Brain (tissue), 1 donor: ENCODE data around the genes MORC4 and FRMPD3.

- RRBS = no CpG with 5 or more reads among the region's 5 CpGs
These were observed 398 bp upstream of the SLC25A53 start for GRCh38 chrX:104157240-104157573.

DNA sequence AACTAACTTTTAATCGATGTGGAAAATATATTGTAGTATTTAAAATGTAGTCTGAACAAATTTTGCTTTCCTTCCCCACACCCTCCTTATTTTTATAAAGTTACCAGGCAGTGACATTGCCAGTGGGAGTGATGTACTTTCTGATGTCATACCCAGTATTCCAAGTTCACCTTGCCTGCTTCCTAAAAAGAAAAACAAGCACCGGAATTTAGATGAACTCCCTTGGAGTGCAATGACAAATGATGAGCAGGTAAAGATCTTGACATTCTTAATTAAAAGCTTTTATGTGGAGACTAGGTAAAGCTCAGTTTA is 19.7 kb downstream of the FAM199X start:
- RRBS = no CpG with 5 or more reads among the region's 2 CpGs

GRCh38 chrX:104189547-104190523 is 23.6 kb downstream of the FAM199X start:
- RRBS = no CpG with 5 or more reads among the region's 12 CpGs

GRCh38 chrX:104194045-104194640 is 27.9 kb downstream of the FAM199X start:
- RRBS = no CpG with 5 or more reads among the region's 1 CpG

GRCh38 chrX:104566623-104567535 is 880 bp downstream of the IL1RAPL2 start:
- RRBS = no CpG with 5 or more reads among the region's 52 CpGs

DNA sequence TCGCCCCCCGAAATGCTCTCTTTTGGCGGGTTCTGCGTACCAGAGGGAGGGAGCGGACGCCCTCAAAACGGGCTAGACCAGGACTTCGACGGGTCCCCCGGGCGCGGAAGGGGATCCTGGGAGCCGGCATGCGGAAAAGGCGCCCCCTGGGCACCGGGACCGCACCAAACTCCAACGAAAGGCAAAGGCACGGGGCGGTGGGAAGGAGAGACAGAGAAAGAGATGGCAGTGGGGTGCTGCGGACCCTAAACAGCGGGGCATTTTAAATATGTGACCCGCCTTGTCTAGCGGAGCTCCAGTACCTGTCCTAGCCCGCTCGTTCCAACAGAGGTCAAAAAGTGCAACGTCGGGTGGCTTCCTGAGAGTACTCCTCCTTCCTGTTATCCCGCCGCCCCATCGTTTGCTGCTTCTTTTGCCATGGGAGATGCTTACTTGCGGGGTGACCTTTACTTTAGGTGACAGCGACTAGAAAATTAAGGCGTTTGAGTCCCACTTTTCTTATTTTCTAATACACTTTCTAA is 642 bp downstream of the NRK start:
- RRBS = no CpG with 5 or more reads among the region's 34 CpGs

DNA sequence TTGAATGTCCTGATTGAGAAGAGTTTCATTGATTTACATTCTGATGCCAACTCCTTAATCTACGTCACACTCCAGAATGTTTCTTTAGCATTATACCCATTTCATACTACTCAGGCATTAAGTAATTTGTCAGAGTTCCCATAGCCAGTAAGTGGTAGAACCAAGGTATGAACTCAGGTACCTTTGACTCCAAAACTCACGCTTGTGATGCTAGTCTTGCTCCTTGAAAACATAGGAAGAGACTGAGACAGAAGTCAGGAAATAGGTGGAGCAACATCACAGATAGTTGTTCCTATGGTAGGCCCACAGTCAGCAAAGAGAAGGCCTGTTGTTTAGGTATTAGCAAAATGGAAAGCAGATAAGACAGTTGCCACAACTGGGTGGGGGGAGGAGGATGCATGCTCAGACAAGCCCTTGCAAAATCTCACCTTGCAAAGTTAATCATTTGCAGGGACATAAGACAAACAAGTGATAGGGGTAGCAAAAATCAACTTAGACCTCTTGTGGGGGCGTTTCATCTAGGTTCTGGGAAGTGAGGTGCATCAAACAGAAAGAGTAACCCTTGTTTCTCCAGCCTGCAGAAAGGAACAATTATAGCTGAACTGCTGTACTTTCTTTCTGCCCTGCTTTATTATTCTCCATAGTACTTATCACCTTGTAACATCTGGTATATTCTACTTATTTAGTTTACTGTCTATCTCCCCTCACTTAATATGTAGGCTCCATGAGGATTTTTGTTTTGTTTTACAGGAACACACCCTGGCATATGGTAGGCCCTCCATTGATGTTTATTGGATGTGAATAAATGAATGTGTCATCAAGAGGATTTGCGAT is 30.7 kb downstream of the SERPINA7 start:
- RRBS = no CpG with 5 or more reads among the region's 4 CpGs

GRCh38 chrX:106338240-106338651 is 170.1 kb downstream of the PWWP3B start:
- RRBS = no CpG with 5 or more reads among the region's 2 CpGs

- RRBS = no CpG with 5 or more reads among the region's 15 CpGs
These were observed 33.5 kb downstream of the MORC4 start for GRCh38 chrX:106966346-106967037.

GRCh38 chrX:106999926-107000659 is at the start of gene MORC4:
TSS of gene MORC4 (minus strand) at chrX:107000212.
- RRBS = 2% methylated on average over 29 of the region's 55 CpGs

- RRBS = under 1% methylated on average over 7 of the region's 60 CpGs
These were observed at the start of gene FRMPD3 for GRCh38 chrX:107448698-107449730. TSS of gene FRMPD3 (plus strand) at chrX:107449652.

- RRBS = no CpG with 5 or more reads among the region's 9 CpGs
These were observed 49.6 kb downstream of the PRPS1 start for GRCh38 chrX:107677795-107678472.

DNA sequence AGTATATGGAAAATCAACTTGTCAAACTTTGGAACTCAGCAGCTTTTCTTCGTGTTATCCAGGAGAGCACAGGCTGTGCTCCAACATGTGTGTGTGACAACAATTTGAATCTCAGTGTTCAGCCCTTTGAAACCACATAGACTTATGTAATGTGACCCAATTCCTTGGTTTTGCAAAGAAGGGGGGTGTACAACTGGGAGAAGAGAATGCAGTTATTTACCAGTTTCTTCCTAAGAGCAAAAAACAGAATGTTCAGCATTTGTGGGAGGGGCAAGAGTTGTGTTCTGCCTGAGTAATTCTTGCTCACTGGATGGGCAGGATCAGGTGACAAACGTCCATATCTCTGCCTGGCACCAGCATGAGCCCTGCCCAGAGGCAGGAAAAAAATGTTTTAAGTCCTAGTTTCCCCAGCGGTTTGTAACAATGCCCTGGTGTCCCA is 72.0 kb downstream of the PRPS1 start:
- RRBS = no CpG with 5 or more reads among the region's 3 CpGs

DNA sequence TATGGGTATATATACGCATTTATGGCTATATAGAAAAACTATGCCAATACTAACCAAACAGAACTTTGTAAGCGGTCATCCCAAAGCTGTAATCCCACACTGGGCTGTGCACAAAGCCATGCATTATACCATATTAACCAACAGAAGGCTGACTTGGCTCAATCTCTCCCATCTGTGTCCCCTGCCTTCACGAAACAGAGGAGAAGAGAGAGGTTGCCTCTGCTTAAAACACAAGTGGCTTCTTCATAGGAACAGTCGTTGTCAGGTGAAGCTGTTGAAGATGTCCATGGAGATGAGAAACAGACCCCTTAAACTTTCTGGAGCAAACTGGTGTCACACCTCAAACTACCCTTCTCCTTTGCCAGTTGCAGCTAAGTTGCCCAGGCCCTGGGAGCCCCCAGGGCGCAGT is 61.7 kb downstream of the TSC22D3 start:
- RRBS = no CpG with 5 or more reads among the region's 5 CpGs

DNA sequence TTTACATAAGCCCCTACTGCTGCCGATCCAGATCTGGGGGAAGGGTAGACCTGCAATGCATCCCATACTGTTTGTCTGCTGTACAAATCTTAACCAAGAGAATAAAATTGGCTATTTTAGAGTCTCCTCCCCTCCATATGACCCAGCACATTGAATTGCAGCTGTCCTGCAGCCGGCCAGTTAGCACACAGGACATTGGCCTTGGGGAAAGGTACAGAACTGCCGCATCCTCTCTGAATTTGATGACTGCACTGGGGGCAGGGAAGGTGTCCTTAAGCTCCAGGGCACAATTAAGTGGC is 60.5 kb downstream of the TSC22D3 start:
- RRBS = no CpG with 5 or more reads among the region's 3 CpGs

GRCh38 chrX:107827261-107827905 is 1.7 kb downstream of the MID2 start:
- RRBS = no CpG with 5 or more reads among the region's 7 CpGs

- RRBS = no CpG with 5 or more reads among the region's 2 CpGs
These were observed 26.2 kb upstream of the VSIG1 start for GRCh38 chrX:108018608-108019021.

GRCh38 chrX:108131384-108131918 is 39.9 kb downstream of the ATG4A start:
- RRBS = no CpG with 5 or more reads among the region's 2 CpGs

DNA sequence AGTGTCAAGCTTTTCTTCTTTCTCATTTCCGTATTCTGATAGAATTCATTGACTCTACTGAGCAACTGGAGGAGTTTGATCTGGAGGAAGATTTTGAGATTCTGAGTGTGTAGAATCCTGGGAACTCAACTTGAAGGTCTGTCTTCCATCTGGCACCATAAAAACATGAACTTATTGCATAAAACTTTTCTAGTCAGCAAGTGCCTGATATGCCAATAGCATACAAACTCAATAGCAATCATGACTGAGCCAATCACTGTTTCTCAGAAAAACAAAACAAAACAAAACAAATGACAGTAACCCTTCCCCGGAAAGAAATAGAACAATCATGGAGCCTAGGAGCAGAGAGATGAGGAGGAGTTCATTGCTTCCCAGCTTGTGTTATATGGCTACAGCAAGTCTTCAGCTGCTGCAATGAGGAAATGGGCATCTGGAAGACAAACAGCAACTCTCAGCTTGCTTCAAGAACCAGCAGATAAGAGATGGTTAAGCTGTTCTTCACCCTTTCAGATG is 62.1 kb downstream of the ATG4A start:
- RRBS = no CpG with 5 or more reads among the region's 2 CpGs

DNA sequence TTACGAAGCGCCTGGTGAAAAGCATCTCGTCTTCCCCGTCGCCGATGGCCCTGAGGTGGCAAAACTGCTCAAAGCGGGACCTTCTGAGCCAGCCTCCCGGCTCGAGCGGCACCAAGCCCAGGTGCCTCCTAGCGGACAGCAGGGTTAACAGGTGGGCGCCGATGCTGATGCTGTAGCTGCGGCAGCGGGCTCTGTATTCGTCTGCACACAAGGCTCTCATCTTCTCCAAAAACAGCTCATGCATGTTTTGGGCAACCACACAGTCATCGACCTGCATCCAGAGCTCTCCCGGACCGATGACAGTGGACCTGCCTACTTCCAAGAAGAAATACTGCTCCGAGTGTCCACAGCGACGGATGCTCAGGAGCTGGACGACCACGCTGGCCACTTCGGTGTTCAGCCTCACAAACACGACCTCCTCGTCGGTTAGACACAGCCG is 1.2 kb downstream of the IRS4 start:
- RRBS = no CpG with 5 or more reads among the region's 29 CpGs